Metastatic Pancreatic Carcinoma in the Ovary (tissue), 1 donor: ENCODE measurements around a stretch of chr10.

DNA sequence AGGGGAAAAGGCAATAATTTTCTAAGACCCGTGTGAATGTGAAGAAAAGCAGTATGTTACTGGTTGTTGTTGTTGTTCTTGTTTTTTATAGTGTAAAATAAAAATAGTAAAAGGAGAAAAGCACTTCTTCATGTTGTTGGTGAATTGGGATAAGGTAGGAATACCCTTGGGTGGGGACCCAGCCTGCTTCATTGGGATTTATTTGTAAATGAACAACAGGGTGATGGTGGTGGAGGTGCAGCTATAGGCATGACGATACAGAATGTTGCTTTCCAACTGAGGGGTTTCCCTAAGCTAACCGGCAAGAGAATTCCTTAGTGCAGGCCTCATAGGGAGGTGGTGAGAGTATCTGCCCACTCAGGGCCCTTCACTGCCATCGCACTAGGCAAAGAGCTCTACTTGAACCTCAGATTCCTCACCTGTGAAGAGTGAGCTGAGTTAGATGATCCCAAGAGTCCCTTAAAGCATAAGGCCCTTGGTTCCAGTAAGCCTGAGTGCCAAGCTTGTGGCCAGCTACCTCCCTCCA lies 13.8 kb downstream of the DUSP5 start:
- PRO-cap, result no peak

GRCh38 chr10:110511948-110512689 lies 14.4 kb downstream of the DUSP5 start:
- PRO-cap, result no peak

DNA sequence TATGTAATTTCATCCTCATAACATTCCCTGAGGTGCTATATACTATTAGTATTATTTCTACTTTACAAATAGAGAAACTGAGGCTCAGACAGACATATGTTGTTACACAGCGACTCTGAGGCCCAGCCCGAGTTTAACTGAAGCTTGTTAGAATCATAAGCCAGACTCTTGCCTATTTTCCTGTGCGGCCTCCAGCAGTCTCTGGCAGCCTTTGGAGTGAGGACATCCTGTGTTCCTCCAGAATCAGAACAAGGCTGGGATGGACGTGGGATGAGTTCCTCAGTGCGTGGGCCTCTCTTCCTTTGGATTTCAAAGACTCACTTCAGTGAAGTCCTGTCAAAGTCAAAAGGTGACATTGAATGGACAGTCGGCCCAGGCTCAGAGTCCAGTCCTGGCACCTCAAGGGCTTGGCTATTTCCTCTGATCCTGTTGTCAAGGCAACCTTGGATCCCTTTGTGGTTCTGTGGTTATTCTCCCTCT lies 21.5 kb upstream of the SMC3 start:
- PRO-cap, result no peak

GRCh38 chr10:110583313-110583603 lies 15.8 kb downstream of the SMC3 start:
- PRO-cap, result no peak

GRCh38 chr10:110583696-110584731 lies 16.5 kb downstream of the SMC3 start:
- PRO-cap, result no peak

GRCh38 chr10:110680865-110681477 lies 36.8 kb downstream of the RBM20 start:
- PRO-cap, result no peak

DNA sequence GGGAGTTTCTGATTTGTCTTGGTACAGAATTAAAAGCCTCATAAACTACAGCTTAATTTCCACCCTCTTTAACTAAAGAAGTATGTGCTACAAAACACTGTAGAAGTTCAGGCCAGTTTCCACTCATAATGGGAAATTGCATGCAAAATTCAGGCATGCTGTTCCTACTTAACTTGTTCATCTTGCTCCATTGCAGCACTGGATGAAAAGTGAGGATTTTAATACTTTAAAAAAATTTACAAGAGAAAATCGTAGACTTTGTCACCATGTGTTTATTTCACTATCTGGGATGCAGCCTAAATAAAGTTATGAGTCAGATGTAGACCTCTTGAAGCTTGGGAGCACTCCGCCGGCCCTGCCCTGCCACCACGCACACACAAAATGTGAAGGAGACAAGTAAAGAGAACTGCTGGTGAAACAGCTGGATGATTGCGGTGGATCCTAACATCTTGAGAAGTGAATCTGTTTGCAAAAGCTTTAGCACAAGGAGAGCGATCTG lies 40.4 kb downstream of the RBM20 start:
- PRO-cap, result no peak

GRCh38 chr10:110823878-110824563 lies 47.7 kb upstream of the PDCD4 start:
- PRO-cap, result no peak

- PRO-cap, result no peak
These were observed 47.1 kb upstream of the PDCD4 start for GRCh38 chr10:110824564-110825105.

DNA sequence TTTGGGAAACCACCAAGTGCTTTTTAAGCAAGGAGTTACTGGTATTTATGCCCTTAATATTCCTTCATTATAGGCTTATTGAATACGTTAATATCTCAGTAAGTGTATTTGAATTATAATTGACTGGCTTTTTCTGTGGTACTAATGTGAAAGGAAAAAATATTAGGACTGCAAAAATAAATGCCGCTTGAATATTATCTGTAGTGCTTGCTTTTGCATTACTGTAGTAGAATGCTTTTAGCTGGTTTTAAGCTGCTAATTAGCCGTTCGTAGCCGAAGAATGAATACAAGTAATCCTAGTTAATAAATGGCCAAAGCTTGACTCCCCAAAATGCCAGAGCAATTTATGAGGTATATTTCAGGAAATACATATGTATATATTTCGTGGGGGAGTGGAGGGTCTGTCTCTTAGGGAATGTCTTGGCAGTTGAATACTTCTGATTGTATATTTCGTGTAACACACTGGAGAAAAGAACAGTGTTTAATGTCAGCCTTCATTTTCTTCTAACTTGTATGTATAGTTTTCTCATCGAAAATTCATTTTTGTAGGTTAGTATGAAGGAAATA lies 1.4 kb downstream of the PDCD4 start:
- PRO-cap, result no peak

DNA sequence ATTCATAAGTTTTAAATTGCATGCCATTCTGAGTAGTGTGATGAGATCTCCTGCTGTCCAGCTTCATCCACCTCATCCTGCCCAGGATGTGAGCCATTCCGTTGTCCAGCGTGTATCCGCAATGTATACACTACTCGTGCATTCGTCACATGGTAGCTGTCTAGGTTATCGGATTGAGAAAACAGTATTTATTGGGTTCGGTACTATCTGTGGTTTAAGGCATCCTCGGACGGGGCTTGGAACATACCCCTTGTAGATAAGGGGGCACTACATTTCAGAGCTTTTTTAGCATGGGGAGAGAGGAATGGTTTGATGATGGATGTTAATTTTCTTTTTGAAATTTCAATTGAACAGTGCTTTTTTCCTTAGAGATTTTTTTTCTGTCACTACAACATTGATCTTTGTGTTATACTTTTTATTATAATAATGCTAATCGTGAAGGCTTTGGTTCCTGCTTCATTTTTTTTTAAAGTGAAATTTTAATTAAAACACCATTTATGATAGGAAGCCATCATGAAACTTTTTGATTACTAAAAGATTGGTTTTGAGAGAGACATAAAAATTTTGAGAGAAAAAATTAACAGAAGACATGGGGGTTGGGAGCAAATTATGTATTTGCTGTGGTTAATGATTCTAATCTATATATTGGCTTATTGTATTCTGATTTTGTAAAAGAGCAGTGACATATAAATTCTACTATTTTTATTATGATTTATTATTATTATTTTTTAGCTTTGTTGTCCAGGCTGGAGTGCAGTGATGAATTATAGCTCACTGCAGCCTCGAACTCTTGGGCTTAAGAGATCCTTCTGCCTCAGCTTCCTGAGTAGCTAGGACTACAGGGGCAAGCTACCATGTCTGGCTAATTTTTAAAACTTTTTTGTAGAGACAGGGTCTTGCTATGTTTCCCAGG lies 12.6 kb downstream of the PDCD4 start:
- PRO-cap, result no peak

DNA sequence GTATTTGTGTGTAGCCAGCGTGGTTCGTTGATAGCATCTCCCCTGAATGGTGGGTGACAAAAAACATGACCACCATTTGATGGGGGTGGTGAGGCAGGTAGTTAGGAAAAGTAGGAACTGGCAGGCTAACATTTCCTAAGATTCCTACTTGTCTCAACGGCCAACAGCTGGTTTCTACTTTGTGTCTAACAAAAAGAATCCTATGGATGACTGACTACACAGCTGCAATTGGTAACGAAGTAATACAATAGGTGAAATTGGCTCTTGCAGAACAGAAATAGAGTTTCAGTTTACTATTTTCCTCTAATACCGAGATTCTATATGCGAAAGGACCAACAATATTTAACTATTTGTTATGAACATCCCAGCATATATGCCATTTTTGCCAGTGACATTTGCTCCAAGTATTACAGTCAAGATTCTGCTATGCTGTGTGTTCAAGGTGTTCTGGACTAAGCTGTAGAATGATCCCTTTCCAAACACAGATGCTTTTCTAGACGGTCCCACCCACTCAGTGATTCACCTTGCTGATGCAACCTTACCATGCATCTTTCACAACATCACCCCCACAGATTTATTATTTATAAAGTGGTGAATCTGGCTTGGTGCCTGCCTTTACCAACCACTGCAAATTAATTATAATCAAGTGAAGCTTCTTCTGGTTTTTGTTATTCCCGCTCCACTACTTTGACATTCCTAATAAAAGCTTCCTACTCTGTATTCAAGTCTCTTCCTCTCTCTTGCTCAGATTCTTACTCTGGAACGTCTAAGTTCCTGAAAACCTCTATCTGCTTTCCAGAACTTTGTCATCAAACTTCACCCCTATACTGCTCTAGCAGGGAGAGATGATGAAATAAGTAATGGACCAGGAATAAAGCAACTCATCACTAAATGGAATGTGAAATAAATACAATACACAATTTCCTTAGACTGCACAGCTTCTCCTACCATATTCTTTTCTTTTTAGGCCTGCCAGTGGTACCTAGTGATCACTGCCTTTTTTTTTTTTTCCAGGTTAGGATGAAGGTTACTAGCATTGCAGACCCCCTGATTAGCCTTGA lies 16.7 kb downstream of the BBIP1 start:
- PRO-cap, result no peak

DNA sequence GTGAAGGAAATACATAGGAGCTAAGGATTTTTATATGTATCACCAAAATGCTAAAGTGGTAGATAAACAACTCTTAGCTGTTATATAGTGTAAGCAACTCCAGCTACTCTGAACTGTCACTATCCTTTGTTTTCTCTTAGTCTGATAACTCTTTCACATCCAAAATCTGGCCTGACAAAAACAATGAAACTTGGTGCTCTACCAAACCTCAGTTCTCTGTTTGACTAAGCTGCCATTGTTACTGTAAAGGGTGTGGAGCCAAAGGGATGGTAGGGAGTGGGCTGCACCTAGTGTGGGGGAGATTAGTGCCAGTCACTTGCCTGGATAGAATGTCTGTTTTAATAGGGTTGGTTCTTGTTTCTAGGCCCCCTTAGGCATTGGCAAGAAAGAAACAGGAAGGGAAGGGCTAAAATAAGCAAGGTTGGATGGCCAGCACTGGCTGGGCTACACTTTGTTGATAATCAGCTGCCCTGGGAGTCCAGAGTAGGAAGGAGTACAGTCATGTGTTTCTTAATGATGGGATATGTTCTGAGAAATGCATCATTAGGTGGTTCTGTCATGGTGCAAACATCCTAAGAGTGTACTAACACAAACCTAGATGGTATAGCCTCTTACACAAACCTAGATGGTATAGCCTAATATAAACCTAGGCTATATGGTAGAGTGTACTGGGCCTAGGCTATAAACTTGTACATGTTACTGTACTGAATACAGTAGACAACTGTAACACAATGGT lies 15.7 kb downstream of the BBIP1 start:
- PRO-cap, result no peak

GRCh38 chr10:112361933-112362872 lies 11.7 kb upstream of the ACSL5 start:
- PRO-cap, result unidirectional peak, minus-strand start at chr10:112362090

GRCh38 chr10:112379837-112380596 lies 6.1 kb downstream of the ACSL5 start:
- PRO-cap, result no peak

DNA sequence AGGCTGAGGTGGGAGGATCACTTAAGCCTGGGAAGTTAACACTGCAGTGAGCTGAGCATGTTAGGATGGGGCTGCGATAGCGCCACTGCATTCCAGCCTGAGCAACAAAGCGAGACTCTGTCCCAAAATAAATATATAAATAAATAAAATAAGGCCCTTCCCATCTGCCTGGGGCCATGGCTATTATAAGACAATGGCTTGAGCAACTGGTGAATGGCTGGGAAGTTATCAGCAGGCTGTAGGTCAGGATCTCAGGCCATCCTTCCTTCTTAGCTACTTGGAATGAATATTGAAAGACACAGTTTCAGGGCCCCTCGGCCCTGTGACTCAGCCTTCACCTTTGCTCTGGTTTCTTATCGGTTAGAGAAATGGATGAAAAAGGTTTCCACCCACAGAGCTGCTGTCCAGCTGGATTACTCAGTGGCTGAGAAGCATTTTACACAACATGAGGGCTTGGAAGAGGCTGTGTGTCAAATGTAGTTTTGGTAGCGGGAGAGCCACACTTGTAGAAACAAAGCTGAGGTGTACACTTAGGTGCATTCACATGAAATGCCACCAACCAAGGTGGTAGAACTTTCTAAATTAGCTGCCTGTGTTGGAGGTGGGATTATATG lies 9.4 kb downstream of the ACSL5 start:
- PRO-cap, result no peak

GRCh38 chr10:112851342-112851752 lies 98.7 kb upstream of the TCF7L2 start:
- PRO-cap, result no peak

- PRO-cap, result bidirectional peak, plus-strand start at chr10:112950250, minus-strand start at chr10:112950058
These were observed 255 bp upstream of the TCF7L2 start for GRCh38 chr10:112949799-112950185.

GRCh38 chr10:112951913-112952268 lies 1.8 kb downstream of the TCF7L2 start:
- PRO-cap, result no peak

DNA sequence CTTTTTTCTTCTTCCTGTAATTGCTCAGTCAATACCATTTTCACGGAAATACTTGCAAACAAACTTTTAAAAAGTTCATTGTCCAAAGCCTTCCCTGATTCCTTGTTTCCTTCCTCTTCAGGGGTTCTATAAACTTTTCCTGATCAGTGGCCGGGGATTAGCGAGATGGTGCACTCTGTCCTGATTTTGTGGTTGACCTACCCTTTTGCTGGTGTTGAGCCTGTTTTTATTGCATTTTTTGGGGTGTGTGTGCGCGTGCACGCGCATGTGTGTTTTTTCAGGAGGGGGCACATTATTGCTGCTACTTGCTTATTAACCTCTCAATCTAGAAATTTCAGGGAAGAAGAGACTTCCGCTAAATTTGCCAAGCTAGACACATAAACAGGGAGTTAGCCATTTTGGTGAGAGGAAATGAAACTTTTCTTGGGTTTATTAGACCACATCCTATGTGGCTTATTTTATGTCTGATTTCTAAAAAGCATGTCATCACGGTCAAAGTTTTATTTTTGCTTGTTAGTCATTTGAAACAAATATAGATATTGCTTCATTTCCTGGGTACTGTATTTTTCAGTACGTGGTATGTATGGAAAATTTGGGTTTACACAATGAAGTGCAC lies 143.9 kb downstream of the TCF7L2 start:
- PRO-cap, result no peak